Tibial artery (tissue), 1 donor: ENCODE data around the gene STAU1.

DNA sequence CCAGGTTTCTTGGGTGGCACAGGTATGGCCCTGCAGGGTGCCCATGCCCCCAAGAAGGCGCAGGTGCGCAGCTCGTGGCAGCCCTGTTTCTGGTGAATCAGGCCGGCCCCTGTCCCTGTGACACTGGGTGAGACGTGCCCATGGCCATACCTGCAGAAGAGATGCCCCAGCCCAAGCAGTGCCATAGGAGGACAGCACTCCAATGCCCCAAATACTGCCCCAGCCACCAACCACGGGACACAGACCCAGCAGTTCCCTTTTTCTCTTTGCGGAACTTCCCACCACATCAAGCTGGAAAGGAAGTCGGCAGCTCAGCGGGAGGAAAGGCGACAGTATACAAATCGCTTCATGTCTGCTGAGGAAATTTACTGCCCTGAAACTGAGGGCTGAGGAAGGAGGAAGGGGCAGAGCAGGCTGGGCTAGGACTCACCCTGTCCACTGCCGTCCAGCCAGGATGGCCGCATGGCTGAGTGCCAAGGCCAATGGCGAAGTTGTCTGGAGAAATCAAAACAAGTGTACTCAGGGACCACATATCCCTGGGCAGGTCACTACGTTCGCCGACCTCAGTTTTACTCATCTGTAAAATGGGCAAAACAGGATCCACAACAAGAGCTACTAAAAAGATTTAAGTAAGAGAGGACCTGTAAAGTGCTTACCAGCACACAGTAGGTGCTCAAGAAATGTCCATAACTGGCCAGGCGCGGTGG is 55.4 kb downstream of the PREX1 start:
- PRO-cap = no peak

DNA sequence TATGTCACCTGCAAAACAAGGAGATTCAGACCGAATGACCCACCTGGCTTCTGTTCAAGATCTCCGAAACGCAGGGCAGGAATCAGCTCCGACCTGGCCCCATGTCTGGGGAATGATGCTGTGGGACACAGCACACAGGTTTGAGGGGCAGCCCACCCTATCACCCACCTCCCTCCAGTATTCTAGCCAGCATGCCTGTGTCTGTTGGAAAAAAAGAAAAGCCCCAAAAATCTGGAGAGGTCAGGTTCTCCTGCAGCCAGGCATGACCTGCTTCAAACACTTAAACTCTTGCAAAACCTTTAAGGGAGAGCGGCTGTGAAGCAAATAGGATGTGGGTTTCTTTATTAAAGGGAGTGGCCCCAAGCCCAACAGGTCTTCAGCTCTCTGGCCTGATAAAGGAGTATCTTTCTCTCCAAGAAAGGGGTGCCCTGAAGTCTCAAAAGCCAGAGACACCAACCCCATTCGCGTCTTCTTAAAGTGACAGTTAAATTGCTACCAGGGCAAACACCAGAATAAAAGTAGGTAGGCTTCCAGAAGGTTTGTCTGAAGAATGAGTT is 6.4 kb downstream of the PREX1 start:
- PRO-cap = no peak

DNA sequence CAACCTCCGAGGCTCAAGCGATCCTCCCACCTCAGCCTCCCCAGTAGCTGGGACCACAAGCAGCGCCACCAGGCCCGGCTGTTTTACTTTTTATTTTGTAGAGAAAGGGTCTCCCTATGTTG is 667 bp upstream of the ARFGEF2 start:
- PRO-cap = no peak

- PRO-cap = no peak
These were observed 51.6 kb downstream of the ARFGEF2 start for GRCh38 chr20:48973172-48973470.

- PRO-cap = bidirectional peak, plus-strand start at chr20:49046852, minus-strand start at chr20:49046667
These were observed 519 bp downstream of the CSE1L start for GRCh38 chr20:49046432-49047229.

- PRO-cap = no peak
These were observed 70.9 kb downstream of the CSE1L start for GRCh38 chr20:49116924-49117513.

GRCh38 chr20:49187768-49188490 is at the start of gene STAU1:
Gene STAU1 (minus strand): TSS chr20:49188334.
- PRO-cap = unidirectional peak, minus-strand start at chr20:49188155; bidirectional peak, plus-strand start at chr20:49188553, minus-strand start at chr20:49188335

DNA sequence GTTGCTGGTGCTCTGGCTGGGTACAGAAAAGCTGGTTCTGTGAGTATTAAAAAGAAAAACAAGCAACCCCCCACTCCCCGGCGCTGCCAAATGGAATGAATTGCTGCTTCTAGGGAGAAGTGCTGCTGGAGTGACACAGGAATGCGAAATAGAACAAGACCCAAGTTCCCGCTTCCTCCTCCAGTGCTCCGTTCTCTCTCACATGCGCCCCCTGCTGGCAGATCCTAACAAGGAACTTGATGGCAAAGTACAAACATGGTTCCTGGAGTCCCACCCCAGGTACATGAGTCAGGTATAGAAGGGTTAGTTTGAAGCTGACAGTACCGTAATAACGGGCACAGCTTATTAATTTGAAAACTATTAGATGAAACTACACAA is 2.1 kb upstream of the DDX27 start:
- PRO-cap = no peak

- PRO-cap = no peak
These were observed 28.8 kb downstream of the ZNFX1 start for GRCh38 chr20:49248805-49249630.

DNA sequence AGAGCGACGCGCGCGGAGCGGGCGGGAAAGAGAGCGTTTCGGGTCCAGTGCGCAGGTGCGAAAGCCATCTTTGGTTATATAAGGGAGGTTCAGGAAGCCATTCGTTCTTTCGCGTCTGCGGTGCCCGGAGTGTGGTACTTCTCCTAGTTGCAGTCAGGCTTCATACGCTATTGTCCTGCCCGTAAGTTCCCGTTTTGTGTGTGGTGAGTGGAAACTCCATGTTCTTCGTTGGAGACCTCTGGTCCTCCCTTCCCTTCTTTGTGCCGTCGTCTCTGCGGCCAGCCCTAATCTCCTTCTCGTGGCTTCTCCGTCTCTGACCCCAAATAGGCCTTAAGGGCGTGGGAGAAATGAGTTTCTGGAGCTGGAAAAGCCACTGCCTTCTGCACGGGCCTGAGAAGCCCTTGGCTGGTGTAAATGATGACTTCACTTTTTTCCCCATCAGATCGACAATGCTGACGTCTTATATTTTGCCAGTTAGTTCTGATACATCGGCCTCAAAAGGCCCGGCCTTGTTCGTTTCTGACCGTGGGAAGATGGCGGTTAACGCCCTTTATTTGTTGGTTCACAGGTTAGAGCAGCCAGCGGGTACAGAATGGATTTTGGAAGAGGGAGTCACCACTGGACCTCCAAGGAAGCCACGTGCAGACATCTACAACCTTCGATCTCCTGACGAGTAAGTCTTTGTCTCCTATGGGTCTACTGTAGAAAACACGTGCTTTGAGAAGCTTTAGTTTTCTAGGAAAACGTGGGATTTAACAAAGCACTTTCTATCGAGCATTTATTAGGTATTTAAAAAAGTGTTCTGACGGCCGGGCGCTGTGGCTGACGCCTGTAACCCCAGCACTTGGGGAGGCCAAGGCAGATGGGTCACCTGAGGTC is 918 bp upstream of the ZNFX1 start:
- PRO-cap = bidirectional peak, plus-strand start at position 107 of the sequence, minus-strand start outside the sequence

GRCh38 chr20:49297877-49298241 is 20.0 kb upstream of the ZNFX1 start:
- PRO-cap = no peak

DNA sequence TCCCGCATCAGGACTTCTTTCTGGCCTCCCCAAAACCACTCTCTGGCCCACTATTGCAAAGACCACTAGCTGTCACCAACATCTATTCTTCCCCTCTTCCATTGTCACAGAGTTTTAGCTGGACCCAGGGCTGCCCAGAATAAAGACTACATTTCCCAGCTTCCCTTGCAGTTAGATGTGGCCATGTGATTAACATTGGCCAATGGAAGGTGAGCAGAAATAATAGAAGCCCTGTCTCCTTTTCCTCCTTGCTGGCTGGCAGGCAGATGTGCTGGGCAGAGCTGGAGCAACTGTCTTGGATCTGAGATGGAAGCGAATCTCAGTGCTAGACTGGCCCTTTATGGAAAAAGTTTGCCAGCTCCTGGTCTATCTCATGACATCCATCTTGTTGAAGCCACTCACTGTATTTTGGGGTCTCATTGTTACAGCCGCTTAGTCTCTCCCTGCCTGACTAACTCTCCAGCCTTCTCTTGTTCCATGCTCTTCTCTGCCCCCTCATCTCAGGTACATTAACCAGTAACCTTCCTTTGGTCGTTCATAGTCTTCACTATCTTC is 96.9 kb downstream of the KCNB1 start:
- PRO-cap = no peak

- PRO-cap = bidirectional peak, plus-strand start at chr20:49400662, minus-strand start at chr20:49400570
These were observed 82.1 kb downstream of the KCNB1 start for GRCh38 chr20:49400262-49400891.

DNA sequence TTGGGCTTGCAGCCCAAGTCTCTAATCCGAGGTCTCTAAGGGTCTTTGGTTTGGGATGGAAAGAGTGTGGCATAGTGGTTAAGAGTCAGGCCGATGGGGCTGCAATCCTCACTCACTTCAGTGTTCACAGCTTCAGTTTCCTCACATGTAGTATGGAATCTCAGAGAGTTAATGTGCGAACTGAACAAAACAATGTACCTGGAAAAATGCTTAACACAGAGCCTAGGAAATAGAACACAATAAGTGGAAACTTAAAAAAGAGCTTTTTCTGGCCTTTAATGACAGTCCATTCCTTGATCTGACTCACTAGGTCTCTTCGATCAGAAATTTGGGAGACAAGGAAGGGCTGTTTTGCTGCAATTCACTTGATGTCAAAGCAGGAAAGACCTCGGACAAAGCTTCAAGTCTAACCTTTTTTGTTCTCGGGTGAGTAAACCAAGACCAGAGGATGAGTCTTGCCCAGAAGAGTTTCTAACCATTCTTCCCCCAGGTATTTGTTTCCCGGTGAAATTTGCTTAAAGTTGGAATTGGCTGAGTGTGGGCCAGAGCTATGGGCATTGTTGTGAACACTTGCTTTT is 56.0 kb downstream of the KCNB1 start:
- PRO-cap = no peak

- PRO-cap = no peak
These were observed 37.3 kb downstream of the KCNB1 start for GRCh38 chr20:49445233-49445476.

- PRO-cap = bidirectional peak, plus-strand start at chr20:49567627, minus-strand start at chr20:49567650
These were observed 661 bp downstream of the PTGIS start for GRCh38 chr20:49567157-49567794.

- PRO-cap = no peak
These were observed 31.3 kb downstream of the B4GALT5 start for GRCh38 chr20:49682121-49682974.

DNA sequence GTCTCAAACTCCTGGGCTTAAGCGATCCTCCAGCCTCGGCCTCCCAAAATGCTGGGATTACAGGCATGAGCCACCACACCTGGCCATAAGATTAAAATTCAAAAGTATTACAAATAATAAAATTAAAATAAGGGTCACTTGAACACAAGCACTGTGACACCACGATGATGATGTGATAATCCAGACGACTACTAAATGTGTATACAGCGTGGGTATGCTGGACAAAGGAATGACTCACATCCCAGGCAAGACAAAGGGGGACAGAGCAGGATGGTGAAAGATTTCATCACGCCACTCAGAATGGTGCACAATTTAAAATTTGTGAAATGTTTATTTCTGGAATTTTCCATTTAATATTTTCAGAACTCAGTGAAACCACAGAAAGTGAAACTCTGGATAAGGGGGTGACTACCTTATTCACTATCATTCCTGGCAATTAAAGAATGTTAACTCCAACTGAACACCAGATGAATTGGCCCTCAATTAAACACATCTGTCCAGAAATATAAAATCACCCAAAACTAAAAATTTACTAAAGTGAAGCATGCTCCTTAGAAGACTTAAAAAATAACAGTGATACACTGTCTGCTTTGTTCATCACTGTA is 13.1 kb downstream of the B4GALT5 start:
- PRO-cap = no peak

DNA sequence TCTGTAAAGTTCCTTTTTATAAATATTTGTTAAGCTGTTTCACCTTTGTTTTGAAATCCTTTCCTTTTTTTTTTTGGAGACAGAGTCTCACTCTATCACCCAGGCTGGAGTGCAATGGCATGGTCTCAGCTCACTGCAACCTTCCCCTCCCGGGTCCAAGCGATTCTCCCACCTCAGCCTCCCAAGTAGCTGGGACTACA is 20.1 kb downstream of the SLC9A8 start:
- PRO-cap = no peak

DNA sequence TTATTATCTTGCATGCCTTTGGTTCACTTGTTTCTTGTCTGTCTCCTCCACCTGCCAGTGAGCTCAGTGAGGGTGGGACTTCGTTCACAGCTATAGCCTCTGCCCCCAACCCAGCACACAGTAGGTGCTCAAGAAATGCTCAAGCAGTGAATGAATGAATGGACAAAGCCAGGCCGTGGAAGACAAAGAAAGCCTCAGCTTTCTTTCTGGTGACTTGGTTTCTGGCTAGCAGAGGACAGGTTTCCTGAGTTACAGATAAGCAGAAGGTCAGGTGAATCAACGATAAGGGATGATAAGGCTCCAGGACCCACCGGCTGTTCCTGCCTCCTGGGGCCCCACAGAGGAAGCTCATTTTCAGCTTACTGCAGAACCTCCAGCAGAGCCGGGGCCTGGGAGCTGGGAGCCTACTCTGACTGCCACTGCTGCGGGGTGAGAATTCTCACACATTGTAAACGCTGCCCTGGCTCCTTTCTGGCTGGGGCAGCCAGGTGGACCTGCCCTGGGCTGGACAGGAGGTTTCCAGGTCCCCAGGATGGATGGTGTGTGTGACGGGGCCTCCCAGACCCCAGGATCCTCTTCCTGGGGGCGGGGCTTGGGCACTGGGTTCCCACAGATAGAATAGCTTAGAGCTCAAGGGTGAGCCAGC is 29.8 kb downstream of the SNAI1 start:
- PRO-cap = no peak